Measurements from ENCODE around the genes XAF1, C17orf49 and DLG4.

CAGE:
- cytosol, long polyA minus RNA = no peak
- cytosol, long polyA plus RNA = no peak
- long polyA plus RNA = no peak
- nucleus, long polyA minus RNA = start-site peak on the minus strand at chr17:5499455-5499474, 12 reads
- nucleus, long polyA plus RNA = no peak
Measured at GRCh38 chr17:5499360-5500663, 994 bp downstream of the ENSG00000286190 start.

DNA sequence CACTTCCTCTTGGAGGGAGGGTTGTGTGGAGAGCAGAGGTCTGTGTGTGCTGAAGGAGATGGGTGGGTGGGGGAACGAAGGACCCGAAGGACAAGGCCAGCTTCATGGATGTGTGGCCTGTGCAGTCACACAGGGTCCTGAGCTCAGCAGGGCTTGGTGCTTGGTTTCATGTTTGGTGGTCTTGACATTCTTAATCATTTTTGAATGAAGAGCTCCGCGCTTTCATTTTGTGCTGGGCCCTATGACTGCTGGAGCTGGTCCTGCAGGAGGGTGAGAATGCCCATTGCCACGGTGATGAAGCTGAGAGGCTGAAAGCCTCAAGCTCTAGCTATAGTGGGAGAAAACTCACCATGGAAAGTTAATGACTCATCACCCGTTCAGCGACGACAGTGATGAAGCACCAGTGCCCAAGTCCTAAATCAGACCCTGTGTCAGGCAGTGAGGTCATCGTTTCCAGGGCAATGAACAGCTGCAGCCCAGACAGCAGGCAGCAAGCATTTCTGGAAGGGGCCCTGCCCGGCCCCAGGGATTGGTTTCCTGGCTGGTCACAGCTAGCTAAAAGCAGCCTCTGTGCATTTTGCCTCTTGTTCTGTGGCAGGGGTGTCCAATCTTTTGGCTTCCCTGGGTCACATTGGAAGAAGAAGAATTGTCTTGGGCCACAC lies 25.9 kb upstream of the ENSG00000286190 start:
CAGE:
- cytosol, long polyA minus RNA = no peak
- cytosol, long polyA plus RNA = no peak
- long polyA plus RNA = no peak
- nucleus, long polyA minus RNA = no peak
- nucleus, long polyA plus RNA = no peak

DNA sequence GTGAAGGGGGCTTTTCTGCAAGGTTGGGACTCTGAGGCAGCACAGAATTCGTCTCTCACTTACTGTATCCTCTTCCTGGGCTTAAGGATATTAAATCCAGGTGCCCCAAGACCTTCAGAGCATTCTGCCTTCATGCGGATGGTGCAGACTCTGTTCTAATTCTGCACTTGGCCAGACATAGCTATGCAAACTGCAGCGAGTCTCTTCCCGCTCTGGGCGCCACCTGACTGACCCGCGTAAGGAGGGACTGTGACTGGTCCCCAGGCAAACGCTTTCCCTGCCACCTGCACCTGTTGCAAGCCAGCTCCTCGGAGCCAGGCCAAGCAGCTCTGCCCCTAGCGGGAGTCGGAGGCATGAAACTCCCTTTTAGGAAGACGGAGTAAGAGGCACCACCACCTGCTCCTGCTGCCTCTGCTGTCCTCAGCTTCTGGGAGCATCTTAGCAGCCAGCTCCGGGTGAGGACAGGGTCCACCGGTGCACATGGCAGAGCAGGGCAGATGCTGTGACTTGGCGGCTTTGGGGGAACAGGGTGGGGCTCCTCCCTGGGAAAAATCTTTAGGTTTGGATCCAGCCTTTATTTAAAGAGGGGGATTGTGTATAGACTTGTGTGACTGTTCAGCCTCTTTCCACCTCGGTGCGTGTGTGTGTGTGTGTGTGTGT lies 1.3 kb upstream of the WSCD1 start:
CAGE:
- cytosol, long polyA minus RNA = no peak
- cytosol, long polyA plus RNA = no peak
- long polyA plus RNA = no peak
- nucleus, long polyA minus RNA = no peak
- nucleus, long polyA plus RNA = no peak

DNA sequence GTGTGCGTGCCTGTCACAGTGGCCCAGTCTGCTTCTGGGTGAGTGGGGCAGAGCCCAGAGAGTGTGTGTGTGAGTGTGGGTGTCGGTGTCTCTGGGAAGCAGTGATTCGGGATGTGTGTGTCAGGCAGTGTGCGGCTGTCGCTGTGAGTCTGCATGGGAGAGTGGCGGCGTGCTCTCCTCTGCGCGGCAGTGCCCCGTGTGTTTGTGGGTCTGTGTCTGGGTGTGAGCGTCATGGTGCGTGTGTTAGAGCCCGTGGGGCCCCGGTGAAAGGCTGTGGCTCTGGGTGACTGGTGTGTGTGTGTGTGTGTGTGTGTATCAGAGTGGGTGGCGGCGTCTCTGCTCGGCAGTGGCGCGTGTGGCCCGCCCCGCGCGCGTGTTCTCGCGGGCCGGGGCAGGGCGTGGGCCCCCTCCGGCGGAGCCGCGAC lies 303 bp upstream of the WSCD1 start:
CAGE:
- cytosol, long polyA minus RNA = no peak
- cytosol, long polyA plus RNA = no peak
- long polyA plus RNA = no peak
- nucleus, long polyA minus RNA = no peak
- nucleus, long polyA plus RNA = no peak

DNA sequence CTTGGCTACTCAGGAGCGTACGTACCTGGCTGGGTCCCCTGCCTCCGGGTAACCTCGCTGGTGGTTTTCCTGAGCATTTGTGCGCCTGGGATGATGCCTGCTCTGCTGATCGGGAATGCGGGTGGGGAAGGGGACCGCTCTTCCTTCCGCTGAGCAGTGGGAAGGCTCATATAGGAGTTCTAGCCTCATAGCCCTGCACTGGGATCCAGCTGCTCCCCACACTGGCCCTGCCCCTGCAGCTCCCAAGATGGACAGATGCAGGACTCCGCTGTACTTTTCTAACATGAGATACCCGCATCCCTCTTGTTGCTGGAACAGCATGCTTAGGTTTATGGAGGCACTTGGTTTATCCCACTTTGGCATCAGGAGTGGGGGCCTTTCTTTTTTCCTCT lies 1.1 kb downstream of the WSCD1 start:
CAGE:
- cytosol, long polyA minus RNA = no peak
- cytosol, long polyA plus RNA = no peak
- long polyA plus RNA = no peak
- nucleus, long polyA minus RNA = no peak
- nucleus, long polyA plus RNA = no peak

DNA sequence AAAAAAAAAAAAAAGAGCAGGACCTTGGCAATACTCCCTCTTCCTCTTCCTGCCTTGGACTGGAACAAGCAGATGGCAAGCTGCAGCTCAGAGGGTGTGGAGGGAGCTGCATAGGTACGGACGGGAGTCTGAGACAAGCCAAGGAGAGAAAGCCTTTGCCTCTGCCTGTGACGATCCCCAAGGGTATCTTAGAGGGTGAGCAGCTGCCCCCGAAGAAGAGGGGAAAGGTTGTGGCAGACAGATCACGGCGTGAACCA lies 109.2 kb downstream of the AIPL1 start:
CAGE:
- cytosol, long polyA minus RNA = no peak
- cytosol, long polyA plus RNA = no peak
- long polyA plus RNA = no peak
- nucleus, long polyA minus RNA = no peak
- nucleus, long polyA plus RNA = no peak

GRCh38 chr17:6639954-6640223 lies 622 bp downstream of the KIAA0753 start:
CAGE:
- cytosol, long polyA minus RNA = no peak
- cytosol, long polyA plus RNA = no peak
- long polyA plus RNA = no peak
- nucleus, long polyA minus RNA = no peak
- nucleus, long polyA plus RNA = no peak

DNA sequence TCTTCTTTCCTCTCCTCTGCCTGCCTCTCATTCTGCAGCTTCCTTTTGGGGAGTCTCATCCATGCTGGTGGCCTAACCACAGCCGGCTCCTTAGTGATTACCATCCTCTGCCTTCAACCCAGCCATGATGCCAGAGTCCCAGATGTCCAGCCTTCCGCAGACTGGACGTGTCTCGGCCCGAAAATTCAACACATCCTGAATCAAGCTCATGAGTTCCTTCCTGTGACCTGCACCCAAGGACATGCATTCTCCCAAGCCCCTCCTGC lies 1.1 kb upstream of the SLC13A5 start:
CAGE:
- cytosol, long polyA minus RNA = no peak
- cytosol, long polyA plus RNA = no peak
- long polyA plus RNA = no peak
- nucleus, long polyA minus RNA = no peak
- nucleus, long polyA plus RNA = no peak

DNA sequence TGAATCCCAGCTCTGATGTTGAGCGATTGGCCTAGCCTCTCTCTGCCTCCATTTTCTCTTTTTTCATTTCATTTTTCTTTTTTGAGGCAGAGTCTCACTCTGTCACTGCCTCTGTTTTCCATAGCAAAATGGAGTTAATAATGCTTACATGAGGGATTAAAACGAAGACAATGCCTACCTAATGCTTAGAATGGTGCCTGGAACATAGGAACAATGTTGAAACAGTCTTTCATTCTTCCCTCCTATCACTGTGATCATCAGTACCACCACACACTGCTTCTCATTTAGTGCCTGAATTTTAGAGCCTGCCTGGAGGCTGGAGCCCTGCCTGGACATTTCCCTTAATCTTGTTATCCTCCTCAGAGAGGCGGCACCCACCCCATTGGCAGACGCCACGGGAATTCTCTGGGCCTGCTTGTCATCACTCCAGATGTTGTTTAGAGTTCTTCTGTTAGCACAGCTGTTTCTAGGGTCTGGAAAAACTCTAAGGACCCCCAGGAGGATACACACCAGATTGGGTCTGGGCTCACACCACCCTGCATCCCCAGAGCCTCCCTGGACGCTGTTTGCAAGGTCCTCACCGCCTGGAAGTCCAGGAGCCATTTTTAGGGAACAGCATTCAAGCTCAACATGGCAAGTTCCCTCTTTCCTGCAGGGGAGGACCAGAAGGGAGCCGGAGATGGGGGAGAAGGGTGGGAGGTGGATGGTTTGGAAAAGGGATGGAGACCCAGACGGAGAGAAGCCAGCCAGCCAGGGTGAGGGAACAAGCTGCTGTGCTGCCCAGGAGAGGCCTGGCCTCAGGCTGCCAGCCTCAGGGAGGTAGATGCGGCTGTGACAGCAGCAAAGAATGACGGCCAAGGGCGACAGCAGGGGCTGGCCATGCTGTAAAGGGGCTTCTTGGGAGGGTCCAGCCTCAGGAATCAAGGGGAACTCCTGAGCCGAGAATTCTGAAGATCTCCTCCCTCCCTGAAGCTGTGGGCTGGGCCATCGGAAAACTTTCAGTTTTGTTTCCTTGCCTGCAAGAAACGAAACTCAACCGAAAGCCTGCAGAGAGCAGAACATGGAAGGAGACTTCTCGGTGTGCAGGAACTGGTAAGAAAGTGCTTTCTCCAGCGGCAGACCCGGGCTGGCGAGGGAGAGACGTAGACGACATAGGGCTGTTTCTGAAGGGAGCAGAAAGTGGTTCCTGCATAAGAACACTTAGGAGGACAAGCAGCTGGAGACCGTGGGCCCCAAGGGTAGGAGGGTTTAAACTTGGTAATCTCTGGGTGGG lies at the start of gene XAF1:
Gene XAF1, plus strand, starts transcription at position 1,028 of the 1,273 bp plus-strand sequence.
CAGE:
- cytosol, long polyA minus RNA = start-site peak on the plus strand centred at position 1,039 of the sequence, 36 bp wide, 234 reads
- cytosol, long polyA plus RNA = no peak
- long polyA plus RNA = start-site peak on the plus strand centred at position 1,039 of the sequence, 37 bp wide, 270 and 362 reads in 2 replicates
- nucleus, long polyA minus RNA = start-site peak on the plus strand centred at position 1,053 of the sequence, 10 bp wide, 40 reads
- nucleus, long polyA plus RNA = no peak

GRCh38 chr17:6761471-6762230 lies 5.8 kb downstream of the XAF1 start:
CAGE:
- cytosol, long polyA minus RNA = no peak
- cytosol, long polyA plus RNA = no peak
- long polyA plus RNA = no peak
- nucleus, long polyA minus RNA = no peak
- nucleus, long polyA plus RNA = no peak

CAGE:
- cytosol, long polyA minus RNA = no peak
- cytosol, long polyA plus RNA = no peak
- long polyA plus RNA = no peak
- nucleus, long polyA minus RNA = no peak
- nucleus, long polyA plus RNA = no peak
Measured at GRCh38 chr17:6936208-6937080, 59.4 kb upstream of the ALOX12 start.

DNA sequence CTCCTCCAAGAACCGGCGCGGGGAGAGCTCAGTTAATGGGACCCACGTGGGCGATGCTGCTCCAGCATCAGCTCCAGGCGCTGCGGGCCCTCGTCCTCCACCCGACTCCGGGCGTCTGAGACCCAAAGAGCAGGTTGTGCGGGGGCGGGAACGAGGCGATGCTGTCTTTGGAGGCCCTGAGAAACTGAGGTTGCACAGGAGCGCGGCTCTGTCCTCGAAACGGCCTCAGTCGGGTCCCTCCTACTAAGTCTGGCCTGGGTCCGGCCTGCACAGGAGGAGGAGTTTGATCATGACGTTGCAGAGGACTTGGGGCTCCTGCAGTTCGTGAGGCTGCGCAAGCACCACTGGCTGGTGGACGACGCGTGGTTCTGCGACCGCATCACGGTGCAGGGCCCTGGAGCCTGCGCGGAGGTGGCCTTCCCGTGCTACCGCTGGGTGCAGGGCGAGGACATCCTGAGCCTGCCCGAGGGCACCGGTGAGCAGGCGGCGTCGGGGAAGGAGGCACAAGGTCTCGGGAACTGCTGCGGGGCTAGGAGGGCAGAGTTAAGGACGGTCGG lies 782 bp downstream of the ALOX12 start:
CAGE:
- cytosol, long polyA minus RNA = no peak
- cytosol, long polyA plus RNA = no peak
- long polyA plus RNA = no peak
- nucleus, long polyA minus RNA = no peak
- nucleus, long polyA plus RNA = no peak

CAGE:
- cytosol, long polyA minus RNA = start-site peak on the plus strand at chr17:7014752-7014783, 18 reads
- cytosol, long polyA plus RNA = start-site peak on the plus strand at chr17:7014775-7014803, 183 and 52 reads in 2 replicates
- long polyA plus RNA = start-site peak on the plus strand at chr17:7014775-7014899, 168 and 184 reads in 2 replicates; start-site peak on the plus strand at chr17:7015065-7015100, 71 and 82 reads in 2 replicates
- nucleus, long polyA minus RNA = start-site peak on the plus strand at chr17:7014467-7014504, 96 reads; start-site peak on the plus strand at chr17:7014744-7014800, 18 reads
- nucleus, long polyA plus RNA = start-site peak on the plus strand at chr17:7014465-7014504, 388 and 132 reads in 2 replicates; start-site peak on the plus strand at chr17:7014778-7014806, 37 and 48 reads in 2 replicates
Measured at GRCh38 chr17:7014160-7015227, at the start of gene C17orf49. C17orf49 (plus strand) TSS chr17:7014782.

CAGE:
- cytosol, long polyA minus RNA = no peak
- cytosol, long polyA plus RNA = no peak
- long polyA plus RNA = no peak
- nucleus, long polyA minus RNA = no peak
- nucleus, long polyA plus RNA = no peak
Measured at GRCh38 chr17:7017165-7017579, 2.6 kb downstream of the C17orf49 start.

DNA sequence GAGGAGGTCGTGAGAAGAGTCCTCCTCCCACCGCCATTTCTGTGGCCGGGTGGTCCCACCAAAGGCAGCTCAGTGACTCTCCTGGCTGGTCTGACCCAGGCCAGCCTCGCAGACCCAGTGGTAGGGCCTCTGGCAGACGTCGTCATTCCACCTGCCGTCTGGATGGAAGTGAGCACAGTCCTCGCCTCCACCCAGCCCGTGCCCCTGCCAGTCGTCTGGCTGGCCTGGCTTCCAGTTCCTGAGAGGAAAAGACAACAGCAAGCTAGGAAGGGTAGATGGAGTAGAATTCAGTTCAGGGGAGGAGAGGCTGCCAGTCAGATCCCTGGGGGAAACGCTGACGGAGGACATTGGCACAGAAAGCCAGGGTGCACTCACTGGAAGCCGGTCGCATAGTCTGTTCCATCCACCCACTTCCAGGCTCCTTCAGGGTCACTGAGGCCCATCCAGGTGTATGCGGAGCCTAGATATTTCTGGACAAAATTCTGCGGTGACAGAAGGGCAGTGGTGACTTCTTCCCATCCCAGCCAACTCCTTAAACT lies 5.0 kb downstream of the CLEC10A start:
CAGE:
- cytosol, long polyA minus RNA = no peak
- cytosol, long polyA plus RNA = no peak
- long polyA plus RNA = no peak
- nucleus, long polyA minus RNA = no peak
- nucleus, long polyA plus RNA = no peak

DNA sequence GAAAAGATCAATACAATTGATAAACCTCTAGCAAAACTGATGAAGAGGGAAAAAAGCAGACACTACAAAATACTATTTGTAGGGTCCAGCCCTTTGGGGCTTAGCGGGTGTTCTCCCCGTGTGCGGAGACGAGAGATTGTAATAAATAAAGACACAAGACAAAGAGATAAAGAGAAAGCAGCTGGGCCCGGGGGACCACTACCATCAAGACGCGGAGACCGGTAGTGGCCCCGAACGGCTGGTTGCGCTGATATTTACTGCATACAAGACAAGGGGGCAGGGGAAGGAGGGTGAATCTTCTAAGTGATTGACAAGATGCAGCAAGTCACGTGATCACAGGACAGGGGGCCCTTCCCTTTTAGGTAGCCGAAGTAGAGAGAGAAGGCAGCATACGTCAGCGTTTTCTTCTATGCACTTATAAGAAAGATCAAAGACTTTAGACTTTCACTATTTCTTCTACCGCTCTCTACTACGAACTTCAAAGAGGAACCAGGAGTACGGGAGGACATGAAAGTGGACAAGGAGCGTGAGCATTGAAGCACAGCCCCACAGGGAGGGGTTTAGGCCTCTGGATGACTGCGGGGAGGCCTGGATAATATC lies 11.3 kb upstream of the CLEC10A start:
CAGE:
- cytosol, long polyA minus RNA = no peak
- cytosol, long polyA plus RNA = no peak
- long polyA plus RNA = no peak
- nucleus, long polyA minus RNA = no peak
- nucleus, long polyA plus RNA = no peak

DNA sequence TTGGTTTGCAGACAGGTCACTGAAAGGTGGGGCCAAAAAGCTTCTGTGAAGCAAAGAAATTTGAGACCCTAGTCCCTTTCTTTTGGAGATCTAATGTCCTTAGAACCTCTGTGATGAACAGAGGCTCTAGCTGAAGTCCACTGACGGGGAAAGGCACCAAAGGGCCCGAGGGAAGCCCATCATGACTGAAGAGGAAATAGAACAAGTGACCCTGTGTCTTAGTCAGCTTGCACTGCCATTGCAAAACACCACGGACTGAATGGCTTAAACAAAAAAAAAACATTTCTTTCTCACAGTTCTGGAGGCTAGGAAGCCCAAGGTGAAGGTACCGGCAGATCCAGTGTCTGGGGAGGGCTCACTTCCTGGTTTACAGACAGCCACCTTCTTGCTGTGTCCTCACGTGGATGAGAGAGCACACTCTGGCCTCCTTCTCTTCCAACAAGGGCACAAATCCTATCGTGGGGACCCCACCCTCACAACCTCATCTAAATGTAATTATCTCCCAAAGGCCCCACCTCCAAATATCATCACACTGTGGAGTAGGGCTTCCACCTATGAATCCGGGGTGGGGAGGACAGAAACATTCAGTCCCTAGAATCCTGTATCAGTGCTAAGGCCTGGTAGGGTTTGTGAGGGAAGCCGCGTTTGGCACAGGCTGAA lies 24.3 kb upstream of the ASGR2 start:
CAGE:
- cytosol, long polyA minus RNA = no peak
- cytosol, long polyA plus RNA = no peak
- long polyA plus RNA = no peak
- nucleus, long polyA minus RNA = no peak
- nucleus, long polyA plus RNA = no peak

DNA sequence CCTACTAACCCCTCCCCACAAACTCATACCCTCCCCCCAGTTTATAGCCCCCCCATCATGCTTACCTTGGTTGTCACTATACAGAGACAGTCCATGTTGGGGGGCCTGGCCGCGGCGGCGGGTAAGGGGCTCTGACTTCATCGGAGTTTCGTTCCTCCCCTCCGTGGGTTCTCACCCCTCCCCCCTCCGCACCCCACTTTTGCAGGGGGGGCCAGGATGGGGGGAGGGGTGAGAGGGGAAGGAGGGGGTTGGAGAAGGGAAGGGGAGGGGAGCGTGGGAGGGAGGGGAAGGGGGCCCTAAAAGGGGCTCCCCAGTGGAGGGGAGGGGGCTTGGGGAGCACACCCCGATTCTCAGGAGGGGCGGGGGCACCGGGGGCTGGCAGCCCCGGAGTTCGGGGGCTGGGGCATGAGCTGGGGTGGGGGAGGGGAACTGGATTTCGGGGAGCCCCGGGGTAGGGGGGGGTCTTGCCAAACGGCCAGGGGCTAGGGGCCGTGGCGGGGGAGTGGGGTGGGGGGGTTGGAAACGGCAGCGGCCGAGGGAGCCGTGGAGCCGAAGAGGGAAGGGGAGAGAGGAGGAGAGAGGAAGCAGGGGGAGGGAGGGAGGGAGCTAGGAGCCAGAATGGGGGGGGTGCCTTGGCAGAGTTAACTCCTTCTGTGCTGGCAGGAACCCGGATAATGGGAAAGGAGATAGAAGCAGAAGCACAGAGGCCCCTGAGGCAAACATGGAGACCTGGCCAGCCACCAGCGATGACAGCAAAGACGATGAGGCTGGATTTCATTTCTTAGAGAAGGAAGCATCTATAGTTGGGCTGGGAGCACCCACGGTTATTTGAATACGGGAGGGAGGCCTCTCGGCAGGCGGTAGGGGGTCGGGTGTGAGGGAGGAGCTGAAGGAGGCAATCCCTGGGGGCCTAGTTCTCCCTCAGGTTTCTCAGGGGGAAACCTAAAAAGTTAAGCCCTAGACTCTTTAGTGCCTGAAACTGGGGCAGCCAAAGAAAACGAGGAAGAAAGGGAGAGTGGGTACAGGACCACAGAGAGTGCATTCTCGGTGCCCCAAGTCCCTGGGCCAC lies at the start of gene DLG4:
Gene DLG4, minus strand, starts transcription at position 575 of the 1,069 bp plus-strand sequence.
CAGE:
- cytosol, long polyA minus RNA = no peak
- cytosol, long polyA plus RNA = no peak
- long polyA plus RNA = start-site peak on the minus strand centred at position 380 of the sequence, 414 bp wide, 11 and 7 reads in 2 replicates
- nucleus, long polyA minus RNA = no peak
- nucleus, long polyA plus RNA = no peak

CAGE:
- cytosol, long polyA minus RNA = no peak
- cytosol, long polyA plus RNA = no peak
- long polyA plus RNA = no peak
- nucleus, long polyA minus RNA = no peak
- nucleus, long polyA plus RNA = no peak
Measured at GRCh38 chr17:7226027-7226905, 6.5 kb downstream of the ACADVL start.

DNA sequence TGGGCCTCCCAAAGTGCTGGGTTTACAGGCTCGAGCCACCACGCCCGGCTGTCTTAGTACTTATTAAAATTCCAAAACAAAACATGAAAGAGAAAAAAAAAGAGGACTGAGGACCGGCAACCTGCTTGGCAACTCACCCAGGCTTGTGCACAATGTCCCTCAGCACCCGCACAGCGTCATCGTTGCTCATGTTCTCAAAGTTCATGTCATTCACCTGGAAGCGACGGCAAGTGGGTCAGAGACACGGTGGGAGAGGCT lies 5.6 kb downstream of the DVL2 start:
CAGE:
- cytosol, long polyA minus RNA = no peak
- cytosol, long polyA plus RNA = no peak
- long polyA plus RNA = no peak
- nucleus, long polyA minus RNA = no peak
- nucleus, long polyA plus RNA = no peak

All from keratinocyte (primary cell).